GM19239 (cell line): ENCODE measurements around a stretch of chr6.

DNA sequence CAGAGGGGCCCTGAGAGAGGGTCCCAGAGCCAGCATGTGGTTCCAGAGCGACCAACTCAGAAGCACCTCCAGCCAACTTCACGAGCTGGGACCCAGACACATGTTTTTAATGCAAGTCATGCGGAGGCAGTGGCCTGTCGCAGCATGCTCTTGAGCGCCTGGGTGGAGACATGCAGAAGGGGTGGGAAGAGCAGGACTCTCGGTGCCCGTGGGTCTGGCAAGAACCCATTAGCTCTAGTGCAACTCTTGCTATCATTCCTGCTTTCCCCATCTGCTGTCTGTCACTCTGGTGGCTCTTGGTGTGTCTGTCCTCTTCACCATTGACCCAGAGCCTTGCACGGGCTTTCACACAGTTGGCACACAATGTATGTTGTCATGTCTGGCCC lies 14.8 kb upstream of the MYMX start:
- RRBS: no CpG with 5 or more reads among the region's 8 CpGs

GRCh38 chr6:44236863-44237852 lies 9.7 kb upstream of the HSP90AB1 start:
- RRBS: no CpG with 5 or more reads among the region's 28 CpGs

DNA sequence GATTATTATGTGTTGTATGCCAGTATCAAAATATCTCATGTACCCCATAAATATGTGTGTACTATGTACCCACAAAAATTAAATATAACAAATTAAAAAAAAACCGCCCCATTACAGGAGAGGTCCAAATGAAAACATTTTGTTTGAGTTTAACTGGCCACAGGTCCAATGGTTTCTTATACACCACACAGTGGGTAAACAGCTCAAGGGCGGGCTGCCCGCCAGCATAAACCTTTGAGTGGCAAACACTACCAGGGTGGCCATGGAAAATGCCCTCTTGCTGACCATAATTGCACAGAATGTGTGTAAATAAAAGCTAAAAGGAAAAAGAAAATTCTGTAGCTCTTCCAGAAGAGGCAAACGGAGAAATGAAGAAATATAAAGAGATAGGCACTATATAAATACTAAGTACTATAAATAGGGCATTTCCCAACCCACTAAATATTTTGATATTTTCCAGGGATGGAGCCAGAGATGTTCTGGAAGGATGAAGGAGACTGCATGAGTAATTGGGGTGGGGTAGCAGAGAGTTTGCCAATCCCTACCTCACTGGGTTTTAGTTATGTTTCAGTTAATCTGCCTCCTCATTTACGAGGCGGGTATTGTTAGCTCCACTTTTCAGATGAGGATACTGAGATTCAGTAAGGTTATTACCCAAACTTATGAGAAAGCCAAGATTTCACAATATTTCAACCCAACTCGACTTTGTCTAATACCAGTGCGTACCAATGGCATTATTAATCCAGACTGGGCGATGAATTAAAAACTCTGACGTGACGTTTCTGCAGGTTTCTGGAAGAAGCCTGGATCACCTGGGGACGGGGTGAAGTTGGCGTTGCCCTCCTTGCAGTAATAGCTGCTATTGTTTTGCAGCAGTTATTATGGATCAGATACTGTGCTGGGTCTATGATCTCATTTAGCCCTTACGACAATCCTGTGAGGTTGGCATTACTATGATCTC lies 913 bp upstream of the CDC5L start:
- RRBS: no CpG with 5 or more reads among the region's 14 CpGs

- RRBS: no CpG with 5 or more reads among the region's 2 CpGs
These were observed 10.5 kb downstream of the CDC5L start for GRCh38 chr6:44398065-44398443.

DNA sequence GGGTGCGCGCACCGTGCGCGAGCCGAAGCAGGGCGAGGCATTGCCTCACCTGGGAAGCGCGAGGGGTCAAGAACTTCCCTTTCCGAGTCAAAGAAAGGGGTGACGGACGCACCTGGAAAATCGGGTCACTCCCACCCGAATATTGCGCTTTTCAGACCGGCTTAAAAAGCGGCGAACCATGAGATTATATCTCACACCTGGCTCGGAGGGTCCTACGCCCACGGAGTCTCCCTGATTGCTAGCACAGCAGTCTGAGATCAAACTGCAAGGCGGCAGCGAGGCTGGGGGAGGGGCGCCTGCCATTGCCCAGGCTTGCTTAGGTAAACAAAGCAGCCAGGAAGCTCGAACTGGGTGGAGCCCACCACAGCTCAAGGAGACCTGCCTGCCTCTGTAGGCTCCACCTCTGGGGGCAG lies 151.9 kb upstream of the RUNX2 start:
- RRBS: no CpG with 5 or more reads among the region's 25 CpGs

GRCh38 chr6:45378338-45378719 lies 595 bp upstream of the SUPT3H start:
- RRBS: no CpG with 5 or more reads among the region's 20 CpGs

GRCh38 chr6:45417341-45417719 lies 39.6 kb upstream of the SUPT3H start:
- RRBS: no CpG with 5 or more reads among the region's 3 CpGs

- RRBS: no CpG with 5 or more reads among the region's 17 CpGs
These were observed 178.3 kb upstream of the SUPT3H start for GRCh38 chr6:45555782-45556724.

- RRBS: no CpG with 5 or more reads among the region's 1 CpG
These were observed 3.9 kb downstream of the CLIC5 start for GRCh38 chr6:46011743-46012144.

DNA sequence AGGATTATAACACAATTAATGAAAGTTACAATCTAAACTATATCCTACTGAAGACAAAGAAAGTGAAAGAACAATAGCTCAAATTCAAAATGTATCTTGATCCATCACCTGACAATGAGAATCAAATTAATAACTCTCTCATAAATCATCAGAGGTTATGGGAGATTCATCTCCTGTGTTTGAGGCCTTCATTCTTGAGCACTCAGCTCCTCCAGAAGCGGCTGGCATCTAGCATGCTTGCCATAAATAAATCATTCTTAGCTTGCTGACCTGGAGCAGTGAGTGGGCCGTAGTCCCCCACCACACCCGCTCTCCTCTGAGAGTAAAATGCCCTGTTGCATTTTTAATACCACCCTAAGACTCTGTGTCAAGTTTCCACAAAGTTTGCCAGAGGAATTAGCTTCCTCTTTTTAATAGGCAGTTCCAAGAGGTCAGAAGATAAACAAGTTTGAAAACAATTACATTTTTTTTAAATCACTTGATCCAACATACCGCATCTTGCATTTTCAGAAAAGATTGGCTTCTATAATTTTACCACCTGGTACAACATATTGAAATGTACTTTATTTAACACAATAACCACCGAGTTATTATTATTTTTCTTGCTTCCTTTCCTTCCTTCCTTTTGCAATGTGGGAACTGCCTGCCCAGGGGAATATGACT lies 29.2 kb upstream of the CLIC5 start:
- RRBS: no CpG with 5 or more reads among the region's 5 CpGs

DNA sequence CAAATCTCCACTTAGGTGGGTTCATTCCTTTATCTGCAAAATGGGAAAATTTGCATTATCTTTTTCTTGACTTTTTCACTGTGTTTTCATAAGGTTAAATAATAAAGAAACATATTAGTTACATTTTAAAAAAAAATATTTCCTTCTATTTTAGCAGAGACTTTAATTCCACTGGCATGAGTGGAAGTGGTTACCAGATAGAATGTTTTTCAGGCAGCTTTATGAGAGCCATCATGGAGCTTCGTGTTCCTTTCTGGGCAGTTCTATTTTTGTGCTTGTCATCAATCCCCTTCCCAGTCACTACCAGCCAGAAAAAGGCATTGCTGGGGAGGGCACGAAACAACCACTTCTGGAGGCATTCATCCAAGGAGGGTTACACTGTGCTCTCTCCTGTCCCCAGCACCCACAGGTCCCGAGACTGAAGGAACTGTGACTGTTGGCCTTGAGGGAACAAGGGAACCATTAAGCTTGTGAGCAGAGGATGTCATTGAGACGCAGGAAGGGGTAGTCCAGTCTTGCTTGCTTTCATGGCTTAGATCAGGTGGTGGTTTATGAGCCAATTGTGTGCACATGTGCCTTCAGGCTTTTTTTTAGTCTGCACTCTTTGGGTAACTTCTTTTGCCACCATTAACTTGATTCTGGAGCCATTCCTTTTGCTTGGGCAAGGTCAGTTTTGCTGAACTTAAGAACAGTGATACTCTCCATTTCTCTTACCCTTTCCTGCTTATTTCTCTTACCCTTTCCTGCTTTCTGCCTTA lies 20.1 kb upstream of the ENPP5 start:
- RRBS: no CpG with 5 or more reads among the region's 4 CpGs

DNA sequence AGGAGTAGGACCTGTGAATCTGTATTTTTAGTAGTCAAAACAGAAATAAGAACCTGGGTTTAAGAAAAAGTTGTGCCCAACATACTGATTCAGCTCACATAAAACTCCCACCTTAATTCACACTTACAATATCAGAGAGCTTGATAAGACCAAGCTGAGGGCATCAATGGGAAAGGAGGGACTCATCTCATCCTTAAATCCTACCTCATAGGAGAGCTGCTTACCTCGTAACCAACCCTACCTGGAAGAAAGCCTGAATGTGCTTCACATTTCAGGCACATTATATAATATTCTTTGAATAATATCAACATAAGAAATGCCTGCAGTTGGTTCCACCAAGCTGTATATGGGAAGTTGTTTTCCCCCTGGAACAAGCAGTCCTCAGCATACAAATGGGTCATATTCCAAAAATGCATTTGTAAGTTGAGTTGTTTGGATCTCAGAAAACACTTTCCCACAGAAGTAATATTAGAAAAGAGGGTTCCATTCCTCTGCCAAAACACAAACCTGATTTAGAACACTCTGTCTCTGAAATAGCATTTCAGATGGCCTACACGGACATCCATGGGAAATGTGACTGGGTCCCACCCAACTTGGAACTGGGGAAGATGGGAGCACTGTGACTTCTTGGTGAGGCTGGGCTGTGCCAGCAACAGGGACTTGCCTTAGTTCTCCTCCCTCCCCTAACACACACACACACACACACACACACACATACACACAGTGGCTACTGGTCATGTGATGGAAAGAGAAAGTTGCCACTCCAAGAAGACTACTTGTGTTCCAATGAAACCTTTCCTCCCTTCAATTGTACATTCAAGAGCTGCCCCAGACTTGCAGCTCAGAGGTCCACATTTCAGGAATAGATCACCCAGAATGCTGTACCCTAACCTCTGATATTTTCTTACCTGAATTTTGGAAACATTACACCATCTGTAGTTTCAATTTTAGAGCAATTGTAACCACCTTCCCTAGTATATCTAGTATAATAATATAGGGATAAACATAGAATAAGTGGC lies 11.3 kb upstream of the RCAN2 start:
- RRBS: no CpG with 5 or more reads among the region's 2 CpGs

GRCh38 chr6:46733425-46733950 lies 1.7 kb downstream of the PLA2G7 start:
- RRBS: no CpG with 5 or more reads among the region's 3 CpGs

- RRBS: no CpG with 5 or more reads among the region's 8 CpGs
These were observed 25.9 kb upstream of the ADGRF5 start for GRCh38 chr6:46947518-46948065.

DNA sequence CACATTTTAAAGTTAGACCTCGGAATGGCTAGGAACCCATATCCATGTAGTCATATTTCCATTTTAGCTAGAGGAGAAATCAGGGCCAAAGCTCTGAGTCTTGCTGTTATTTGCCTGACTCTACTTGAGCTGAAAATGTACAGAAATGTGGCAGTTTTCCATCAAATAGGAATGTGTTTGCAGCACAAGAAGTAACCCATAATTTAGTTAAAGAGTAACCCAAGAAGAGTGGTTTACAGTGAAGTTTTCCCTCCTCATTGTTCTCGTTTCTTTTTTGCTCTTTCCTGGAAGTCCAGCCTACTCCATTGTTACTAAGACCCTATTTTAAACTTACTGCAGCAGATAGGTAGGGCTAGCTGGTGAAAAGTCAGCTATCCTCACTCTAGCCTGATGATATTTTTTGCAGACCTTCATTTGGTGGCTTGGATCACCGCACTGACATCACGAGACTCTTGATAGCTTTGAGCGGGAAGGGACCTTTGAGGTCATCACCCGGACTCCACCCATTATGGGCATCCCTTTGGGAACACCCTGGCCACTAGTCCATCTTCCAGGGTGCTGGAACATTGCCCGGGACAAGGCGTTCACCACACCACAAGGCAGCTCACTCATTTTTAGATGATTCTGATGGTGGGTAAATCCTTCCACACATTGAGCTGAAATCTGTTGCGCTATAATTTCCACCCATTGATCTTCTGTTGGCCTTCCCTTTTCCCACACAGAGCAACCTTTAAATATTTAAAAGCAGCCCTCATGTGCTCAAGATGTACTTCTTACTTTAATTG lies 28.1 kb upstream of the ADGRF5 start:
- RRBS: 52% methylated on average over 2 of the region's 9 CpGs

- RRBS: no CpG with 5 or more reads among the region's 5 CpGs
These were observed 1.5 kb downstream of the CD2AP start for GRCh38 chr6:47479070-47479583.

GRCh38 chr6:47494839-47495390 lies 17.3 kb downstream of the CD2AP start:
- RRBS: no CpG with 5 or more reads among the region's 9 CpGs

DNA sequence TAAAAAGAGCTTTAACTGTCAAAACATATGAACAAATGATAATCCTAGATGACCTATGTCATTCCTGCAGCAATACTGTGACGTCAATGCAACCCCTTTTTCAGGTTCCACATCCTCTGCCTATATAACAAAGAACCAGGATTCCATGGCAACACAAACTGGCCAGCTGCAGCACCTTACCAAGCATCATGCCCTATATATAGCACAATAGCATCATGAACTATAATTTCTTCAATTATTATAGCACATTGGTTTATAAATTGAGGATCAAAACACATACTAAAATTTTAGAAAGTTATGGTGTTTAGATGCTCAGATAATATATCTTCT lies 615 bp upstream of the PTCHD4 start:
- RRBS: no CpG with 5 or more reads among the region's 1 CpG

- RRBS: no CpG with 5 or more reads among the region's 1 CpG
These were observed 167.4 kb downstream of the MMUT start for GRCh38 chr6:49295701-49296029.